ENCODE measurements around a stretch of chr17.

DNA sequence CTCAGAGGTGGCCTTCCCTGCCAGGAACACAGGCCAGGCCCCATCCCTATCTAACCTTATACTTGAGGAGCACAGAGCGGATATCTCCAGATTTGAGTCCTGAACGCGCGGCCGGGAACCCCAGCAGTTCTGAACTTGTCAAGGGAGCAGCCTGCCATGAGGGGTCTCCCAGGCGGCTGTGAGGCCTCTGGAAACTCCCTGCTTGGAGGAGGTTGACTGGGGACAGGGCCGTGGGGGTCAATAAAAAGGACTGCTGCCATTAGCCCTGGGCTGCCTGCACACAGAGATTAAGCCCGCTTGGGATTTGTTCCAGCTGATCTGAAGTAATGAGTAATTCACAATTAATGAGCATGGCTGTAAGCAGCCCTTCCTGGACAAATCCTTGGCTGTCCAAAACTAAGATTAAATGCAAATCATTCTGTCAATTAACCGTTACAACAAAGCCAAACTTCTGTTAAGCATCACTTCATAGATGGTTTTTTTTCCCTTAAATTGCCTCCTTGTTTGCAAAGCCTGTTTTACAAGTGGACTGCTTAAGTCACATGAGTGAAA lies 1.7 kb upstream of the B3GNTL1 start:
- RRBS: no CpG with 5 or more reads among the region's 9 CpGs

- RRBS: 47% methylated on average over 25 of the region's 57 CpGs
Measured at GRCh38 chr17:83084543-83085508, 5.4 kb downstream of the METRNL start.

DNA sequence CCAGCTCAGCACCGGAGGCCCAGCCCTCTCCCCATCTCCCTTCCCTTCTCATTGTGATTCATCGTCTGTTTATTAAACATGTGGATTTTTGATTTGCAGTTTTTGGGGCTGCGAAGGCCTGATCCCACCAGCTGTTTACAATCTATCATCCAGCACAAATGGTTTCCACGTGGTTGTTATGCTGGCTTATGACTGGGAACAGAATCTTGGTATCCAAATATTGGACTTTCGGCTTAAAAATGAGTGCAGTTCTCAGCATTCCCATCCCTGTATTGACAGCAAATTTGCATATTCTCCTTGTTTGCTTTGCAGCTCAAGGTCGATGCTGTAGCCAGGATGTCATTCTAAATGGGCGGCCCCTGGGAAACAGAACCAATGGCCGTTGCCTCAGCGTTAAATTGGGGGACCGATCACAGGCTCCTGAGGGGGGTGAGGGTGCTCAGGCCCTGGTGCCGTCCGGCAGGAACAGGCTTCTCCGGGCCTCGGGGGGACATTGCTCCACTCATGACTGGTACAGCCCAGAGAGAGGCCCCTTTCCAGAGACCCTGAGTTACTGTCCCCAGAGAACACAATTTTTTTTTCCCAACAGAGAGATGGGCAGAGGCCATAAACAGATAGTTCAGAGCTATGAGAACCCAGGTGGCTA lies 82.5 kb downstream of the METRNL start:
- RRBS: no CpG with 5 or more reads among the region's 14 CpGs

Data from renal cortical epithelial cell (primary cell).